Daoy (cell line): ENCODE data around the genes CARD11 and MMD2.

GRCh38 chr7:2626347-2627249 is 5.2 kb upstream of the TTYH3 start:
- RAMPAGE, long total RNA = no peak

DNA sequence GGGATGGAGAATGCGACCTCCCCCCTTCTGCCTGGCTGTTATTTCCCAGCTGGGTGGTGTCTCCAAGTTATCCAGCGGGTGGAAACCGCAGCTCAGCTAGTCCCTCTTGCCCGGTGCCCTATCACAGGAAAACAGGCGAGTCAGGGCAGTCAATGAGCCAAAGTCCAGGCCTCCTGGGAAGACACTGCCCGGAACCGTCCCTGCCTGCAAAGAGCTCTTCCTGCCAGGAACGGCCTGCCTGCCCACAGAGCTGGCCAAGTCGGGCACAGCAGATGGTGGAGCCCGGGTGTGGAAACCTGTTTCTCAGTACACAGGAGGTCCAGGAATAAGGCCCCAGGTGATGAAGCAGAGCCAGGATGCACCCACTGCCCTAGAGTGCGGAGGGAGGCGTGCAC is 1.6 kb upstream of the TTYH3 start:
- RAMPAGE, long total RNA = no peak

DNA sequence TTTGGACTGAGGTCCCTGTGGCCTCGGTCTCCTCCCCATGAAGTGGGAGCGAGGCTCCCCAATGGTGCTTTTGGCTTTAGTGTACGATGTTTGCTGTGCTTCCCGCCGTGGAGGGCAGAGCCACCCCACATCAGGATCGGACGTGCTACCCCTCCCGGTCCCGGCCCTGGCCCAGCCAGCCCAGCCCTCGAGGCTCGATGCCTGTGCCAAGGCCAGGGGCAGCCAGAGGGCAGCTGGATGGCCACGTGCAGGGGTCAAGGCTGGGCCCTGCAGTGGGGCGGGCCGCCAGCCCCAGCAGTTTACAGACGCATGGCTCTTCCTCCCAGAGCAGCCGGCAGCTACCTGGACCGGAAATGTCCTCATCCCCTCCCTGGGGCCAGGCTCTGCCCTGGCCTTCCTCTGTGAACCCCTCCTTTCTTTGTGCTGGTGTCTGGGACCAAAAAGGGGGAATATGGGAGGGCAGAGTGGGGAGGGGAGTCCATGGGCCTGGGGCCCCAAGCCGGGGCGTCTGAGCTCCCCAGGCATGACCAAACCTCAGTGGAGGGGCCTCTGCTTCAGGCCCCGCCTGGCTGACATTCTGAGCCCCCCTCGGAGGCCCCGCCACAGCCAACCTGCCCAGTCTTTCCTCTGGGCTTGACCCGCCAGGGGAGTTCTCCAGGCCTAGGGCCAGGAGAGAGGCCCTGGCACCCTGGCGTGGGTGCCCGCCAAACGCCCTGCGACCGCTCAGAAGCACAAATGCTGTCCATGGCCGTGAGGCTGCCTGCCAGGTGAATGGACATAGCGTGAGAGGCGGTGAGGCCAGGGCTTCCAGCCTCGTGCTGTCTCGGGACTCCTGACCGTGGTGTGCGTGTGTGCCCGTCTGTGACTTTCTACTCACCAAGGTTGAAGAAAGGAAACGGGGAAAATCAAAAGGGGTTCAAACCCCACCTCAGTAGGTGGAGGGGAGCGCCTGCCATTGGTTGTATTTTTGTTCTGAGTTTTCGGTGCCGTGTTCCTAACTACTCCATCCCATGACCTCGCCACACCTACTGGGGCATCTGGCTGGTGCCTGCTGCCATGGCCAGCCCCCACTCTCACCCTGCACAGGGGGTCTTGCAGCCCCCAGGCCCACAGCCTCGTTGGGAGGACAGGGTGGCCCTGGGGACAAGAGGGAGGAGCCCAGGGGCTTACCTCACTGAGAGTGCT is 24.6 kb upstream of the AMZ1 start:
- RAMPAGE, long total RNA = no peak

DNA sequence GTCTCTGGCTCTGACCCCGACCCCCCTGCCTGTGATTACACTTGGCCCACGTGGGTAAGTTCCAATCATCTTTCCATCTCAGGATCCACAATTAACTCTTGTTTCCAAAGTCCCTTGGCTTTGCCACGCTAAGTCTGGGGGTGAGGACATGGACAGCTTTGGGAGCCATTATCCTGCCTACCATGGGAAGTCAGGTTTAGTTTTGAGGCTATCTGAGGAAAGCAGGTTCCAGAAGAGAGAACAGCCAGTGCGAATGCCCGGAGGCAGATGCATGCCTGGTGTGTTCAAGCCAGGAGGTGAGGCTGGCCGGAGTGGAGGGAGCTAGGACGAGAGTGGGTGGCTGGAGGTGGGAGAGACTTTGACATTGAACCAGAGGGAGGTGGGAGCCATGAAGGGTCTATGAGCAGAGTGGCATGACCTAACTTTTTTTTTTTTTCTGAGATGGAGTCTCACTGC is 20.8 kb upstream of the AMZ1 start:
- RAMPAGE, long total RNA = no peak

GRCh38 chr7:2792045-2792637 is 52.0 kb downstream of the GNA12 start:
- RAMPAGE, long total RNA = no peak

DNA sequence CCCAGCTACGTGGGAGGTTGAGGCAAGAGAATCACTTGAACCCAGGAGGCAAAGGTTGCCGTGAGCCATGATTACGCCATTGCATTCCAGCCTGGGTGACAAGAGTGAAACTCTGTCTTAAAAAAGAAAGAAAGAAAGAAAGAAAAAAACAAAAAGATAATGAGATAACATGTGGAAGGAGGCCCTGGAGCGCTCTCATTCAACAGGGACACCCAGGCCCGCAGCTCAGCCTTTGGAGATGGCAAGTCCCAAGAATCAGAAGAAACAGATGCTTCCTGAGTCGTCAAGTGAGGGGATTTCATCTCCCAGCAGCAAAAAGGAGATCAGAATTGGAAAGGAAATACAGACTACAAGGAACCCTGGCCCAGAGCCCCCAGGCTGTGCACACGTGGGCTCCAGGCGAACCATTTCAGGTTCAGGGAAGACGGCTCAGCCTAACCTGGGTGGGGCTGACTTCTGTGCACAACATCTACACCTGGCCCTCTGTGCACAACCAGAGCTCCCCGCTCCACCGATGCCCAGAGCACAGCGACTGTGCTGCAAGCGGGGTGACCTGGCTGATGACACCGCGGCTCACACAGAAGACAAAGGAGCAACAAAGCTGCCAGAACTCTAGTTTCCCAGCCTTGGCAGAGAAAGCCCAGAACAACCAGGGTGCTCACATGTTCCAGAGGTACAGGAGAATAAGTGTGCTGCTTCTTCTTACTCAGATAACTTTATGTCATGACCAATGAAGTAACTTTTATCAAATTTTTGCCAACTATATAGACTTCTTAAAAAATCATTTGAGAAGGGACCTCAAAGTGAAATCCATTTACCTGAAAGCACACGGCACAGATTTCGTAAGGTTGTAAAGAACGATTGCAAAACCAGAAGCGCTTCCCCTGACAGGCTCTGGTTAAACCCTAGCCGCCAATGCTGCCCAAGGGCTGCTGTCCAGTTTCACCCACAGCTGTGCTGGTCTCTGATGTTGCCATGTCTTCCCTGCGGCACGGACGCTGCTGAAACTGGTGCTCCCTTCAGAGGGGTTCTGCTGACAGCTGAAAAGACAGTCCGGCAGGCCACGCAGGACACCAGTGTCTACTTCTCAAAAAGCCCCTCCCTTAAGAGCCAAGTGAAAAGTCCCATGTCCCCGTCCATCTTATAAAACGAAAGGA is 33.0 kb downstream of the GNA12 start:
- RAMPAGE, long total RNA = no peak

- RAMPAGE, long total RNA = no peak
Observed at GRCh38 chr7:2873658-2874301, 29.7 kb upstream of the GNA12 start.

GRCh38 chr7:3043514-3044208 is at the start of gene CARD11:
Gene CARD11 (minus strand): TSS chr7:3043867.
- RAMPAGE, long total RNA = no peak

DNA sequence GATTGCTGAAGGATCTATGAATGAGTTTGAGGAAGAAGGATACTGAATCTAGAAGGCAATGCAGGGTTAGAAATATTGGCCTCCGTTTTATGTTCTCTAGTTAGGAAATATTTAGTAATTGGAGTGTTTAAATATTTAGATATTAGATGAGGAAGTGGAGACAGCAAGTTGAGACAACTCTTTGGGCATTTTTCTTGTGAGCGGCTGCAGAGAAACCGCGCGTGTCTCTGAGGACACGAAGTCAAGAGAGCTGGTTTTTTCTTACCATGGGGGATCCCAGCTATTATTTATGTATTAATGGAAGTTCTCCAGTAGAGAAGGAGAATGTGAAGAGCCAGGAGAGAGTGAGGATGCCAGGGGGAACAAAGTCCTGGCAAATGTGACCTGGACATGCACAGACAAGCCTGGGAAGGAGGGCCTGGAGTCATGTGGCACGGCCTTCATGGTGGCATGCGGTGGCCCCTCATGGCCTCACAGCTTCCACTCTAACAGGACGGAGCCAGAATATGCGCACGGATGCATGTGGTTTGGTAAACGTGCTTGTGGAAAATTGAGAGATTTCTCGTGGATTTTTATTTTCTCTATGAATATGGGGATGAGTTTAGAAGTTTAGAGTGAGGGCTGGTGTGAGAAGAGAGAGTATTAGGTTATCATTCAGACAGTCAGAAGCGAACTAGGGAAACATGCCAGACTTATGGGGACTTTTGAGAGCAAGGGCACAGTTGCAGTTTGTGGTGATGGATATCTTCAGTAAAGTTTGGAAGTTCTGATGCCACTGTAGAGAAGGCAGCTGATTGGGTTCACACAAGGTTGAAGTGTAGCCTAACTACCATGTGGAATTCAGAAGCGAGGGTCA is 351.2 kb downstream of the SDK1 start:
- RAMPAGE, long total RNA = no peak

GRCh38 chr7:4683872-4684621 is 2.0 kb downstream of the FOXK1 start:
- RAMPAGE, long total RNA = no peak

GRCh38 chr7:4712633-4713127 is 30.6 kb downstream of the FOXK1 start:
- RAMPAGE, long total RNA = no peak

- RAMPAGE, long total RNA = no peak
Observed at GRCh38 chr7:4734734-4735338, 40.6 kb upstream of the AP5Z1 start.

DNA sequence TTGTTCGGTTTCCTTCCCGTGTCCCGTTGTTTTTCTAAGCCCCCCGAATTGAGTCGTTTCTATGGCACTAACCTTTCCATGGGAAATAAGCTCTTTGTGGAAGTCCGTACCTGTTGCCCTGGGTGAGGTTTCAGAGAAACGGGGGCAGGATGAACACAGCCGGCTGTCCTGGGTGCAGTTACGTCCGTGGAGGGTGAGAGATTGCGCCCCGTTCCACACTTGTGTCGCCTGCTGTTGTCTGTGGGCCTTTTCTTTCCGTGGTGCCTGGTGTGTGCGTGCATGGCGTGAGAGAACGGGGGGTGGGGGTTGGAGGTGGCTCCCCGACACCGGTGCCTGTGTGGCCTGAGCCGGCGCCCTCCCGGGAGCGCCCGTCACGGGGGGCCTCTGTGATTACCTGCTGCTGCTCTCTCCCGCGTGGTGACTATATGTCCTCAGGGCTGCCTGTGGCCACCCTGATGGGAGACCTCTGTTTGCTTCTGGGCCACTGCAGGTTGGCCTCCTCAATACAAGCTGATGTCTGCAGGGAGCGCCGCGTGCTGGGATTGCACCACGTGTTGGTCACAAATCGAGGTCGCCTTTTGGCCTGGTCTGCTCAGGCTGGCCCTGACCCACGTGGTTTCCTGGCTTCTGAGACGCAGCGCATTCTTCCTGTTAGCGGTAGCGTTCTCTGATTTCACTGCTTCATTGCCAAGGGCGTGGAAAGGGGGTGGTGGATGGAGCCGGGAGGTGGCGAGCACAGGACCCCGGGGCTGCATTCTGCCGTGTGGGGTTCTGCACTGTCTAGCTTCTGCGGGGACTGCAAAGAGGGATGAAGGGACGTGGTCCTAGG is 10.9 kb upstream of the AP5Z1 start:
- RAMPAGE, long total RNA = no peak

DNA sequence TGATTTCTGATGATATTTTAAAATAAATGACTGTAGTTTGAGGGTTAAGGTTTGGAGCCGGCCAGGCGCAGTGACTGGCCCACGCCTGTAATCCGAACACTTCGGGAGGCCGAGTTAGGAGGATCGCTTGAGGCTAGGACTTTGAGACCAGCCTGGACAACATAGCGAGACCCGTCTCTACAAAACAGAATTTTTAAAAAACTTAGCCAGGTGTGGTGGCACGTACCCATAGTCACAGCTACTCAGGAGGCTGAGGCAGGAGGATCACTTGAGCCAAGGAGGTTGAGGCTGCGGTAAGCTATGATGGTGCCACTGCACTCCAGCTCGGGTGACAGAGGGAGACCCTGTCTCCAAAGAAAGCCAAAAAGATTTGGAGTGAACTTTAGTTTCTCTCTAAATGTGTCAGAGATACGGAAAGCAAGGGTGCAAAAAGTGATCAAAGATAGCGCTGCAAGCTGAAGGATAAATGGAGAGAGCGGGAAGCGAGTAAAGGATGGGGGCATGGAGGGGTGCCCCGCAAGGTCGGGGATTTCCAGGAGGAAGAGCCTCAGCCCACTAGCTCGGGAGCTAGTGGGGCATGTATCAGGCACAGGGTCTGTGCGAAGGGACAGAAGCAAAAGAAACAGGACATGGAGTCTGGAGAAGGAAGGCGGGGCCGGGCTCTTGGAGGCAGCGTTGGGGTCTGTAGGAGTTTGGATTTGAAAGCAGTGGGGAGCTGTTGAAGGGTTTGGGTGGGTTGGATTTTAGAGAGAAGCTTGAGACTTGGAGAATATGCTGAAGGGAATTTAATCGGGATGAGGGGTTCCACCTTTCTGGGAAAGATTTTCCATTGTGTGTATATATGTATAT is 2.7 kb downstream of the AP5Z1 start:
- RAMPAGE, long total RNA = no peak

DNA sequence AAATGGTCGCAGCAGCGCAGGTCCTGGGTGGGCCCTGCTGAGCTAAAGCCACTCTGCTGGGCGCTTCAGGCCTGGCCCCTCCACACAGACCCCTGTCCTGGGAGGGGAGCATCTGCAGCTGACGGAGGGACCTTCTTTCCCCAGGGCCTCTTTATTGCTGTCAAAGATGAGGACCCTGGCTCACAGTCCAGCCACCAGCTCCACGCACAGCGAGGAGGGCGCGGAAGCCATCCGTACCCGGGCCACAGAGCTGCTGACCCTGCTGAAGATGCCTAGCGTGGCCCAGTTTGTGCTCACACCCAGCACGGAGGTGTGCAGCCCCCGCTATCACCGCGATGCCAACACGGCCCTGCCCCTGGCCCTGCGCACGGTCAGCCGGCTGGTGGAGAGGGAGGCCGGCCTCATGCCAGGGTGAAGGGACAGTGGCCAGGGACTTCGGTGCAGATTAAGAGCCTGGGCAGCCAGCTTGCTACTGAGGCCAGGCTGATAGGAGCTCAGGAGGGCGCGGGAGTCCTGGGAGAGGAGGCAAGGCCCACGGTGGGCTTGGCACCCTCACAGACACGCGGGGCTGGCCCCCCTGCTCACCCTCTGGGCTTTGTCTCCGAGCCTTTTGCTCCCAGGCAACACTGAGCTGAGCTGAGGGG is 15.7 kb downstream of the AP5Z1 start:
- RAMPAGE, long total RNA = no peak

- RAMPAGE, long total RNA = no peak
Observed at GRCh38 chr7:4958843-4959690, at the start of gene MMD2. Gene MMD2 (minus strand): TSS chr7:4959187.

DNA sequence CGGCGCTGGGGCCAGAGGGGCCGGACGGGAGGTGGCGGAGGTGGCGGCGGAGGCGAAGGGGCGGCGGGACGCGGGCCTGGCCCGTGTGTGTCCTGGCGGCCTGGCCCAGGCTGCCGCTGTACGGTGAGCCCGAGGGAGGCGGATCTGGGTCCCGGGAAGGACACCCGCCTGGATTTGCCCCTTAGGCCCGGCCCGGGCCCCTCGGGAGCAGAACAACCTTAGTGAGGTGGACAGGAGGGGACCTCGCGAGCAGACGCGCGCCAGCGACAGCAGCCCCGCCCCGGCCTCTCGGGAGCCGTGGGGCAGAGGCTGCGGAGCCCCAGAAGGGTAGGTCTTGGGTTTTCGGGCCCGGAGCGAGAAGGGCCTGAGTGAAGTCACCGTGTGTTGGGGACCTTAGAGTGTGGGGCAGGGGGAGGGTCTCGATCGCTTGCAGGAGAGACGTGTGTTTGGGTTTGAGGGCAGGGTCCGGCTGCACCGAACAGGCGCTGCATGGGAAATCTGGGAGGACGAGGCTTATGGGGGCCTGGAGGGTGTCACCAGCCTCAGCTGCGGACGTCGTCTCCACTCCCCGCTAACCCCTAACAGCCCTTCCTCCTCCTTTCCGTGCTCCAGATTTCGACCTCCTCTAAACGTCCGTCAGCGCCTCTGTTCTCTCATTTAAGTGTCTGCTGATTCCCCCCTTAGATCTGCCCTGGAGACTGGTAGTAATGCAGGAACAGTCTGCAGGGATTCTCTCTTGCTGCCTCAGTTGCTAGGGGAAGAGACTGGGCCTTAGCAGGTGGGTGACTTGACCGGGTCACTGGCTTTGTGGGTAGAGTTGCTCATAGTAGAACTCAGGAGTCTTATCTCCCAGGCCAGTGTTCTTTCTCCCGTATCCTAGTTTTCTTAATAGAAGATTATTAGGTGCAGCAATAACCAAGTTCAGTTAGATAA is 676 bp downstream of the RBAK start:
- RAMPAGE, long total RNA = no peak

DNA sequence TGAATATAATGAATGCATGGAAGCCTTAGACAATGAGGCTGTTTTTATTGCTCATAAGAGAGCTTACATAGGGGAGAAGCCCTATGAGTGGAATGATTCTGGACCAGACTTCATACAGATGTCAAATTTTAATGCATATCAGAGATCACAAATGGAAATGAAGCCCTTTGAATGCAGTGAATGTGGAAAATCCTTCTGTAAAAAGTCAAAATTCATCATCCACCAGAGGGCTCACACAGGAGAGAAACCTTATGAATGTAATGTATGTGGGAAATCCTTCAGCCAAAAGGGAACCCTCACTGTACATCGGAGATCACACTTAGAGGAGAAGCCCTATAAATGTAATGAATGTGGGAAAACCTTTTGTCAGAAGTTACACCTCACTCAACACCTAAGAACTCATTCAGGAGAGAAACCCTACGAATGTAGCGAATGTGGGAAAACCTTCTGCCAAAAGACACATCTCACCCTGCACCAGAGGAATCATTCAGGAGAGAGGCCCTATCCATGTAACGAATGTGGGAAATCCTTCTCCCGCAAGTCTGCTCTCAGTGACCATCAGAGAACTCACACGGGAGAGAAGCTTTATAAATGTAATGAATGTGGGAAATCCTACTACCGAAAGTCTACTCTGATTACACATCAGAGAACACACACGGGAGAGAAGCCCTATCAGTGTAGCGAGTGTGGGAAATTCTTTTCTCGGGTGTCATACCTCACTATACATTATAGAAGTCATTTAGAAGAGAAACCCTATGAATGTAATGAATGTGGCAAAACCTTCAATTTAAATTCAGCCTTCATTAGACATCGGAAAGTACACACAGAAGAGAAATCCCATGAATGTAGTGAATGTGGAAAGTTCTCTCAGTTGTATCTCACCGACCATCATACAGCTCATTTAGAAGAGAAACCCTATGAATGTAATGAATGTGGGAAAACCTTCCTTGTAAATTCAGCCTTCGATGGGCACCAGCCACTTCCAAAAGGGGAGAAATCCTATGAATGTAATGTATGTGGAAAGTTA is 18.7 kb downstream of the RBAK start:
- RAMPAGE, long total RNA = no peak

- RAMPAGE, long total RNA = no peak
Observed at GRCh38 chr7:5068057-5069514, 22.9 kb downstream of the RBAK start.

- RAMPAGE, long total RNA = no peak
Observed at GRCh38 chr7:5225304-5226554, 35.7 kb downstream of the WIPI2 start.